Hair follicular keratinocyte (primary cell): ENCODE data around the genes SEC14L2, SEC14L6, TCN2 and INPP5J.

DNA sequence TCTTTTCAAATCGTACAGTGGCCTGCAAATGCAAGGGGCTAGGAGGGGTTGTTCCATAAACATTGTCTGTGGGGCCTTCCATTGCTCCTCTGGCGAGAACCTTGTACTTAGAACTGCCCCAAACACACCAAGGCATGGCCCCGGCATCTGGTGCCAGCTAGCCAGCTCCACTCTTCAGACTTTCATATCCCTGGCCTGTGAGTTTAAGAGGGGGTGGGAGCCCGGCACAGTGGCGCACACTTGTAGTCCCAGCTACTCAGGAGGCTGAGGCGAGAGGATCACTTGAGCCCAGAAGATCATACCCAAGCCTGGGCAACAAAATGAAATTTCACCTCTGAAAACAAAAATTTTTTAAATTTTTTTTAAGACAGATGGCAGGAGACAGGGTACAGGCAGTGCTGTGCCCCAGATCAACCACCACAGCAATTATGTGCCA is 8.5 kb downstream of the SF3A1 start:
- RAMPAGE, long total RNA: no peak

DNA sequence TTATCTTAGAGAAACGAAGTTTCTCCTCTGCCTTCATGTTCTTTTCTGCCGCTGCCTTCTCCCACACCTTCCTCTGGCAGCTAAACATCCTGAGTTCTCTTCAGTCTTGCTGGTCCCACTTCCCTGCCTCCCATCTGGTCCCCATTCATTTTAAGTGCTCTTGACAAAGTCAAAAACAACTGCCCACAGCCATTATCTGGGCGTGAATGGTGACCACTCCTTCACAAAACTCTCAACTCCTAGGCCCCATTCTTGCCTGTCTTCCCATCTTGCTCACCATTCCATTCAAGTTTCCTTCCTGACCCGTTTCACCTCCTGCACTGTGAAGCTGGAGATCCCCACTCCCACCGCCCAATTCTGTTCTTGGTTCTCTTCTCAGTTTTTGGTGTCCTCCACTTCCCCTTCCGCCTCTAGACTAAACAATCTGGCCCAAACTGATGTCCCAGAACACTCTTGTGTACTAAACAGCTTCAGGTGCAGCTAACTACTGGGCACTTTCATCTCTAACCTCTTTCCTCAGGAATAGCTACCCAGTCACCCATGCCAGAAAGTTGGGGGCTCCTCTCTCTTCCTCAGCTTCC is 2.4 kb downstream of the SF3A1 start:
- RAMPAGE, long total RNA: no peak

- RAMPAGE, long total RNA: no peak
Observed at GRCh38 chr22:30372932-30373342, 14.3 kb downstream of the RNF215 start.

GRCh38 chr22:30396591-30397262 is at the start of gene SEC14L2:
Gene SEC14L2 (plus strand): TSS chr22:30397018.
- RAMPAGE, long total RNA: start-site peak on the plus strand at chr22:30397016-30397036, 51 and 46 reads in 2 replicates

- RAMPAGE, long total RNA: no peak
Observed at GRCh38 chr22:30399426-30399886, 2.6 kb downstream of the SEC14L2 start.

GRCh38 chr22:30401854-30402449 is 5.1 kb downstream of the SEC14L2 start:
- RAMPAGE, long total RNA: no peak

GRCh38 chr22:30404275-30404880 is 7.6 kb downstream of the SEC14L2 start:
- RAMPAGE, long total RNA: no peak

DNA sequence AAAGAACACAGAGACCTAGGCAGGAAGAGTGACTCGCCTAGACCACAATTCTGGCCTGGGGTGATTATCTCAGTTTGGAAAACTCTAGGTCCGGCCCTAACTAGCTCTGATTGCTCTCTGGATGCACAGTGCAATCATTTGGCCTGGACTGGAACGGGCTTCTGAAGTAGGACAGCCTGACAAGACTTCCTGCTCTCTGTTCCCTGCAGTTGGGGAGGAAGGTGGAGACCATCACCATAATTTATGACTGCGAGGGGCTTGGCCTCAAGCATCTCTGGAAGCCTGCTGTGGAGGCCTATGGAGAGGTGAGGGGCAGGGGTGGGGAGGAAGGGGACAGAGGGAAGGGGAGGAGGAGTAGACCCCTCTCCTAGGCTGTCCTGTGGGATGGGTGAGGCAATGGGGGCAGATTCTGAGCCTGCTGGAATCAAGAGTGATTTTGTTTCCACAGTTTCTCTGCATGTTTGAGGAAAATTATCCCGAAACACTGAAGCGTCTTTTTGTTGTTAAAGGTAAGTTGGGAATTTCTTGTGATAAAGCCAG is 12.2 kb downstream of the SEC14L2 start:
- RAMPAGE, long total RNA: no peak

GRCh38 chr22:30421442-30422728 is 3.7 kb upstream of the MTFP1 start:
- RAMPAGE, long total RNA: no peak

DNA sequence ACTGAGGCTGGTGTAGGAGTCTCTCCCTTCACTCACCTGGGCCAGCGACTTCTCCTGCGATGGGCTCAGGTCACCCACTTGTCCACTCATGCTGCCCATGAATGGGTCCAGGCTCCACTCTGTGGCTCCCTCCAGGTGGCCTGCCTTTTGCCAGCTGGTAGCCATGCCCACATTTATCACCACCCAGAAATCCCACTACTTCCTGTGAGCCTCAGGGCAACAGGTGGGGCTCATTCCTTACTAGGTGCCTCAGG is at the start of gene SEC14L6:
SEC14L6 (minus strand) TSS at position 149 of the 254 bp plus-strand sequence.
- RAMPAGE, long total RNA: no peak

GRCh38 chr22:30579599-30580386 is 5.3 kb upstream of the GAL3ST1 start:
- RAMPAGE, long total RNA: no peak

- RAMPAGE, long total RNA: no peak
Observed at GRCh38 chr22:30606367-30607420, at the start of gene TCN2. Gene TCN2 (plus strand): TSS chr22:30607174.

- RAMPAGE, long total RNA: no peak
Observed at GRCh38 chr22:30693888-30694664, 598 bp upstream of the OSBP2 start.

DNA sequence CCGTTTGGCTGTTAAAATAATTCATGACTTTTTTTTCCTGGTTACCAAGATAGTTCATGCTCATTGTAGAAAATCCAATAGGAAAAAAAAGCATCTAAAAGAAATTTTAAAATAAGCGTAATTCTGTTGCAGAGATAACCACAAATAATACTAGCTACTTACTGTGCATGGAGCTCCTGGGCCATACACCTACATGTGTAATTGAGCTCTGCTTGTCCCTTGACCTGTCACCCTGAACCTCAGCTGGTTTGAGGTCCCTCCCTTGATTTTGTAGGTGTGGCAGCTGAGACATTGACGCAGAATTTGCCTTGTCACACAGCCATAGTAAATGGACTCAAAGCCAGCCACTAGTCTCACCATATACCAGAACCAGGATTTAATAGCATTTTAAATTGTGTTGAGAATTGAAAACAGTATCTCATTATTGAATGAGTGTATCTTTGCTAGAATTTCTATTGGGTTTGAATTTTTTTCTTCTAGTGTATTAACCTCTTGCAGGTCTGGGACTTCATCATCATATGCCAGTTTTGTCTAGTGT is 135.2 kb downstream of the MORC2 start:
- RAMPAGE, long total RNA: no peak

DNA sequence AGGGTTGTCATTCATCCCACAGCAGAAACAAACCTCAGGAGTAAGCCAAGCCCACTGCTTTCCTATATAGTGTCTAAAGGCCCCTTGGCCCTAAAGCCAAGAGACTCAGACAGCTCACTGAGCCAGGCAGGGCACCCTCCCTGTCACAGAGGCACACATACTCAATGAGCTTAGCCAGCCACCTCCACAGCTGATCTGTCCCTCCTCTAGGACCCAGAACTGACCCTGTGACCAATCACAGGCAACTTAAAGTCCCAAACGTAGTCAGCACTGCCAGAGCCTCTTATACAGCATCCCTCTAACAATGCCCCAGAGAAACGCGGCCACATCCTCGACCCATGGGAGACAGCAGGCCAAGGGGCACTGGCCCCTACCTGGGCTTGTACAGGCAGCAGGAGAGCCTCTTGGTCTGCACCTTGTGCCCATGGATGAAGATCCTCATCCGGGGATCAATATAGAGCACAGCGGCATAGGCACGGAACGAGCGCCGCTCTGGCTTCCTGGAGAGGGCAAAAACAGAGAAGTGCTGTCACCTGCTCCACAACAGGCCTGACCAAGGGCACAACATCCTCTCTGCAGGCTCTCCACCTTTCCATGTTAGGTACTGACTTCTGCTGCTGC is 27.4 kb downstream of the MORC2 start:
- RAMPAGE, long total RNA: no peak

DNA sequence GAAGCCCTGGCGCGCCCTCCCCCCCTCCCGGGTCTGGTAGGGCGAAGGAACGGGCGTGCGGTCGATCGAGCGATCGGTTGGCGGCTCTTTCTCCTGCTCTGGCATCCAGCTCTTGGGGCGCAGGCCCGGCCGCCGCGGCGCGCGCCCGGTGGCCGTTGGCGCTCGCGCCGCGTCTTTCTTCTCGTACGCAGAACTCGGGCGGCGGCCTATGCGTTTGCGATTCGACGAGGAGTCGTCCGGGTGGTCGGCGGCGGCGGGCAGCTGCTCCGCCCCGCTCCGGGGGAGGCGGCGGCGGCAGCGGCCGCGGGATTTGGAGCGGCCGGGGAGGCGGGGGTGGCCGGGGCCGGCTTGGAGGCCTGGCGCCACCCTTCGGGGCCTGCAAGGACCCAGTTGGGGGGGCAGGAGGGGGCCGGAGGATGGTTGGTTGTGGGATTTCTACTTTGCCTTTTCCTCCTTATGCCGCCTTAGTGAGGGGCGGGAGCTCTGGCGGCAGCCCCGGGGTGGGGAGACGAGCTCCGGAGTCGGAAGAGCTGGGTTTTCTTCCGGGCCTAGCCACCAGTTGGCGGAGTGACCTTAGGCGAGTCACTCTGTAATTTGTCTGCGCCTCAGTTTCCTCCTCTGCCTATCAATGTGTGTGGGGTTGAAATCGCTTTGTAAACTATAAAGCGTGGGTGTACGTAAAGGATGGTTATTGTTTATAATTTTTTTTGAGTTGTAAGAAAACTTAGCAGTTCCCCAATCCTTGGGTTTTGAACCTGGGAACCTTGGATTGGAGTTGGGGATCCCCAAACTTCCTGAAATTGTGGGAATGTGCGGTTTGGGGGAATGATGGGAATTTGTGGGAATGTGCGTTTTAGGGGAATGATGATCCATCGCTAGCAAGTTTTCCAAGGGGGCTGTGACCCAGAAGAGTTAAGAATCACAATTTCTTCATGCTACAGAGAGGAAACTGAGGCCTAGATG is 1.1 kb upstream of the MORC2 start:
- RAMPAGE, long total RNA: no peak

- RAMPAGE, long total RNA: no peak
Observed at GRCh38 chr22:30972171-30973263, 3.9 kb upstream of the MORC2 start.

DNA sequence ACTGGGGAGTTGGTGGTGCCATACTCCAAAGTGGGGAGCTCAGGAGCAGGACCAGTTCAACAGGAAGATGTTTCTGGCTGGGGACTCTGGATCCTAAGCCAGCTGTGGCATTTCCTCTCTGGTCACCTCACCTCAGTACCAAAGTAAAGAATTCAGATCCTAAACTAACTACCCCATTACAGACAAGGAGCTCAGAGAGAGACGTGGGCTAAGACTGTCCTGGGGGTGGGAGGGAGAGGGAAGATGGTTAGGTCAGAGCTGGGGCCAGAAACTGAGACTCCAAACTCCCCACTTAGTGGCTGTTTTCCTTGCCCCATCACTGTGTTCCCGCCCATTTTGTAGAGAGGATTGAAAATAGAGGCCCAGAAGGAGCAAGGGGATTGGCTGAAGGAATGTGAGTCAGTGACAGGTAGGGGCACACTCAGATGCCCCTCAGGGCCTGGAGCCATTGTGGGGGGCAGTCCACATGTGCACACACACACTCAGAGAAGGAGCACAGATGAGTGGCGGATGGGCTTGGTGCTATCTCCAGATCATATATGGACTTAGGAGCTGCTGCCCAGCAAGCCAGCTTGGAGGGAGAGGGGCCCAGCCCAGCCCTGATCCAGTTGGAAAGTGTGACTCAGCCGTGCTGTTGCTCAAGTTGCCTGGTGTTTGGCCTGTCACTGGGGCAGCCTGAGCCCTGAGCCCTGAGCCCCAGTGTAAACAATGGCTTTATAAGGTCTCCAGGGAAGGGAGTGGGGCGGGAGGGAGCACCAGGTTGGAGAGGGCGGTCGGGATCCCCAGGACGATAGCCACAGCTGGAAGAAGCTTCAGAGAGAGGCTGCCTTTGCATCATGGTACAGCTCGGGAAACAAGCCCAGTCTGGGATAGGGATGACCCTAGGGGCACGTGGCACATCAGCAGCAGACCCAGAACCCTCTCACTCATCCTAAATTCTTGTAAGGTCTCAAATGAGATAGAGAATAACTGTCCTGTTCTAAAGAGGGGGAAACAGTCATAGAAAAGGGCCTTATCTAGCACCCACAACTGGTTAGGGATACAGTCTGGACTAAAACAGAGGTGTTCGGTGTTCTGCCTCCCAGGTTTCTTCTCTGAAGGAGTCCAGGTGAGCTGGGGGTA is 5.0 kb downstream of the SELENOM start:
- RAMPAGE, long total RNA: no peak

DNA sequence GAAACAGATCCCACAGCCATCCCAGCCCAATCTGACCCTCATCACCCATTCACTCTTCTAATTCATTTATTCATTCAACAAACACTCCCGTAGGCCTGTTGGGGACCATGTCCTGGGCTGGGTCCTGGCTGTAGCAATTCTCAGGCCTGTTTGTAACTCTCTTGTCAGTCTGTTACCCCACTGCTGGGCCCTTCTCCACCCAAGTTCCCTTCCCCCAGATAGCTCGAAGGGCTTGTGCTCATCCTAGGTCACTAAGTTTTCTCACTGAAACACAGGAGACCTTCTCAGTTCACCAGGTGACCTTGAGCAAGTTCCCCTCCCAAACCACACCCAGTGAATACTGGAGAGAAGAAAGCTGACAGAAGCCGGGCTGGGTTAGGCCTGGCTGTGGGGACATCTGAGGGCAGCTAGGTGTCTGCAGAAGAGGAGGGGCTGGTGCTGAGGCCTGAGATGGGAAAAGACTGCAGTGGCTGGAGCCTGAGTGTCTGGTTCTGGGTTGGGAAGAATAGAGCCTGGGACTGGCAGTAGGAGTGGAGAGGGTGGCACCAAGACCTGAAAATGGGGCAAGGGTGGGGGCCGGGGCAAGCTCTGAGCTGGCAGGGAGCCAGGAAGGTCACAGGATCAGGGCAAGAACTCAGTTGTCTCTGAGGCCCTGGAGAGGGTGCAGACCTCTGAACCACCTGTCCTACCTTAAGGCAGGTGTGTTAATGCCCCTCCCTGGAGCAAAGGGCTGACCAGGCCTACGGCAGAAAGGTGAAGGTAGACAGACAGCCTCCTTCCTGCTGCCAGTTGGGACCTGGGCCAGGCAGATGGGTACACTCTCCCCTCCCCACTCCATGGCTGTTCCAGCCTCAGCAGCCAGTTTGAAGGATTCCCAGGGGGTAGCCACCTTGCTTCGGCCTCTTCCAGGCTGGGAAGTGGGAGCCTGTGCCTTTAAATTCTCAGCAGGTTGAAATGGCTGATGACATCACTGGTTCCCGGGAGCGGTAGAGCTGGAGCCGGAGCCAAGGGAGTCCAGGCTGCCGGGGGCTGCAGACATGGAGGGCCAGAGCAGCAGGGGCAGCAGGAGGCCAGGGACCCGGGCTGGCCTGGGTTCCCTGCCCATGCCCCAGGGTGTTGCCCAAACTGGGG is at the start of gene INPP5J:
INPP5J (plus strand) TSS at position 989 of the 1,131 bp plus-strand sequence.
- RAMPAGE, long total RNA: no peak

DNA sequence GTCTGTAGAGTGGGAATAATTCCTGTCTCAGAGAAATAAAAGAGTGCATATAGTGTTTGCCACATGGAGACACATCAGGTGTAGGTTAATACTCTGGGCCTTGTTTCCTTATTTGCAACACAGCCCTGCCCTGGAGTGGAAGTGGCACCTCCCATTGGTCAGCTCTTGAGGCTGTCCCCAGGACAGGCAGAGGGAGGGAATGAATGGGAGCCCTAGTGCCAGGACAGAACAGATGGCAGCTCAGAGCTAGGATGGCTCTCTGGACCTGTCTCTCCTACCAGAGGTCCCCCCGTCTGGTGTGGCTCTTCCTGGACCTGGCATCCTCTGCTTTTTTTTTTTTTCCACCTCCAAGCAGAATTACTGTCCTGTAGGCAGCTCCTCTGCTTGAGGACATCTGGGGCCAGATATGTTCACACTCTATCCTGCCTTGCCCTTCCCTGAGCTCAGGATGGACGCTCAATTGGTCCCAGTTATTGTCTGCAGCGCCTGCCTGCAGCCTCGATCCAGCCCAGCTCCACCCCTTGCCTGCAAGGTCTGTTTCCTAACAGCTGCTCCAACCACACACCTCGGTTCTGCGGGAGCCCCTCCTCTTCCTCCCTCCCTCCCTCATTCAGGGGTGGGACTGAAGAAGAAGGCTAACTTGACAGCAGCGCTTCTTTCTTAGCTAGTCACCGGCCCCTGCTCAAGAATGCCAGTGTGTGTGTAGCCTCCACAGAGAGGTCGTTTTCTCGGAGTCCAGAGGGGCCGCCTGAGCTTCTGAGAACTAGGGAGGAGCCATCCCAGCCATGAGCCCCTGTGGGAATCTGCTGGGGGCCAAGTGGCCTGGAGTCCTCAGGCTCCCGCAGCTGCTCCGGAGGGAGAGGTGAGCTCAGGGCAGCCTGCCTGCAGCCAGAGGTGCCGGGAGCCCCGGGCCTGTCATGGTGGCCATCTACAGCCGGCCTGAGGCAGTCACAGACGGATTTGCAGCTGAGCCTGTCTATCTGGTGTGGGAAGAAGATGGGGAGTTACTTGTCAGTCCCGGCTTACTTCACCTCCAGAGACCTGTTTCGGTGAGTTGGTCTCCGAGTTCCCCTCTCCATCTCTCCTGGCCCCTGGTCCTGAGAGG is 36.0 kb downstream of the LIMK2 start:
- RAMPAGE, long total RNA: no peak